ENCODE measurements around a stretch of chr14.

DNA sequence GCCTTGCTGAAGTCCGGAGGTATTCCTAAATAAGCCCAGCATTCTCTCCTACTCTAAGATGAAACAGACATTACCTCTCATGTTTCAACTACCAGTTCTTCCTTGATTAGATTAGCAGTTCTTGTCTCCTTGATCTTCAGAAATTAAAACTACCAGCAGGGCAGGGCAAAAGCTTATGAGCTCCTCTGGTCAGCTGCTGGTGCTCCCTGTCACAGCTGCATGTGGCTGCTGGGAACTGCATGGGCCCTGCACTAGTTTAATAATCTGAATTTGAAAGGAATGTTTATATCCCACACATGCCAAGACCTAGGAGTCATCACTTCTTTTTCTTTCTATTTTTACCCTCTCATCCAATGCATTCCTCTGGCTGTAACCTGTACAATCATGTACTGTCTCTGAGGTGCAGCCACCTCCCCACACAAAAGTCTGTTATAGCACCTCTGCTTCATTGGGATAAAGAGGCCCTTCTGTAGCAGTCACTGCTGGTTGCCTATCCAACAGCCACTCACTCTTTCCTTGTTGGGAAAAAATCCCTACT, 73.9 kb downstream of the ARMH4 start:
- RRBS: no CpG with 5 or more reads among the region's 1 CpG

GRCh38 chr14:58310220-58310743, 11.9 kb downstream of the ARID4A start:
- RRBS: no CpG with 5 or more reads among the region's 3 CpGs

- RRBS: no CpG with 5 or more reads among the region's 1 CpG
Measured at GRCh38 chr14:58346973-58347296, 48.6 kb downstream of the ARID4A start.

- RRBS: no CpG with 5 or more reads among the region's 9 CpGs
Measured at GRCh38 chr14:58521272-58521863, 93.8 kb downstream of the KIAA0586 start.

GRCh38 chr14:58656766-58657062, 19.0 kb downstream of the DACT1 start:
- RRBS: no CpG with 5 or more reads among the region's 1 CpG

DNA sequence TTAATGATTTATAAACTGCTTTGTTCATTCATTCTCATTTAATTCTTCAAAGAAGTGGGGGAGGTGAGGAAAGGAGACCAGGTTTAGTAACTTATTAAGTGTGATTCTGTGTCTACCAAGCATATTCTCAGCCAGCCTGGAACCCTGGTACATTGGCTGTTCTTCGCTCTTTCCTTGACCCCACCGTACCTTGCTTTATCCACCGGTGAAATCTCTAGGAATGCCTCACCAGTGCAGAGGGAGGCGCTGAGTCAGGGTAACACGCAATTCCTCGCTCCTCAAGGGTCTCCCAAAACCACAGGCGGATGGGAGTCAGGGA, 948 bp downstream of the L3HYPDH start:
- RRBS: no CpG with 5 or more reads among the region's 7 CpGs

DNA sequence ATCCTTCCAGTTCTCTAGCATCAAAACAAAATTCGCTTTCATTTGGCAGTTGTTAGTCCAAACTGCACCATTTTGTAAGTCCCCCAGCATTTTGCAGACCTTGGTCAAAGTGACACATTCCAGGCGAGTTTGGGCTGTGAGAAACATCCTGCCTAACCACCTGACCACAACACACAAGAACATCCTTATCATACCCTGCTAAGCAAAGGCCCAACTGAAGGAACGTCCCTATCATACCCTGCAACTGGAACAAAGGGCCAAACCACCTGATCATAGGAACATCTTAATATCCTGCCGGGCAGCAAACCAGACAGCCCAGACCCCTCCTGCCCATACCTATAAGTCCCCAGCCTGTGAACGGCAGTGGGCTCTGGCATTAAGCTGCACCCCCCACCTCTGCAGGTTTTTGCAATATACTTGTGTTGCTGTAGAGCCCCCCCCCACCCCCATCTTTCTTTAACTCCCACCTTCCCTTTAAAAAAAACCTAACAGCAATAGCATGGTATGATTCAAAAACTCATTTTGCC, 2.7 kb downstream of the PCNX4 start:
- RRBS: no CpG with 5 or more reads among the region's 5 CpGs

DNA sequence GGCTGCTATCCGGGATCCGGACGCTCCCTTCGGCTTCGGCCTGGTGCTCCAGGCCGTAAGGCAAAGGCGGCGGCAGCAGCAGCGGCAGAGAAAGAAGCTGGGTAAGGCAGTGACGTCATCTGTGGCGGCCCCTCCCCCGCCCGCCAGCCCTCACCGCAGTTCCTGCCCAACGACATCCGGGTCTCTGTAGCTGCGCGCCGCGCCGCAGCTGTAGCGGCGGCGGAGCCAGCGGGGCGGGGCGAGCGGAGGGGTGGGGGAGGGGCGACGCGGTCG, 163 bp upstream of the PPM1A start:
- RRBS: no CpG with 5 or more reads among the region's 32 CpGs

GRCh38 chr14:60262972-60263387, 14.0 kb downstream of the PPM1A start:
- RRBS: no CpG with 5 or more reads among the region's 8 CpGs

GRCh38 chr14:60637021-60637630, 12.2 kb downstream of the SIX1 start:
- RRBS: 0% methylated on average over 5 of the region's 31 CpGs

- RRBS: 4% methylated on average over 16 of the region's 99 CpGs
Measured at GRCh38 chr14:60722872-60723974, 928 bp downstream of the SIX4 start.

DNA sequence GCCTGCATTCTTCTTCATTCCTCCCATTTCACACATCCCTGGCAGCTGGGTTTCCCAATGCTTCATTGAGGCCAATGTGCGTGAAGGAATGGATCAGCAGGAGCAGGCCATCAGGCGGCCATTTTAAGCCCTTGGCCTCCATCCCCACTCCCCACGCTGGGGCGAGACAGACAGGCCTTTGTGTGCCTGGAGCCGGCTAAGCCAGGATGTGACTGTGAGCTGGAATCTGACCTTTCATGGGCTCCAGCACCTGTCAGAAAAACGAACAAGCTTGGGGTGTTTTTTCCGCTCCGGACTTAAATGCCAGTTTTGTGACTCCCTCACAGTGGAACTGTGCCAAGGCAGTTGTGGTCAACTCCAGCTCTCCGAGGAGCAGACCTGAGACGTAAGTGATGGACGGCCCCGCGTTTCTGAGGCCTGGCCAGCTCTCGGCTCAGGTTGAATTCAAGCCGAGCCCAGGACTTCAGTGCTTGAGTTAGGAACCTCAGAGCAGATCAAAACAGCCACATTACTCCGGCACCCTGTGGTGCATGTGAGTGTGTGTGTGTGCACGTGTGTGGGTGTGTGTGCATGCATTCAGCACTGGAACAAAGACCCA, 133.1 kb downstream of the TMEM30B start:
- RRBS: 10% methylated on average over 4 of the region's 17 CpGs

DNA sequence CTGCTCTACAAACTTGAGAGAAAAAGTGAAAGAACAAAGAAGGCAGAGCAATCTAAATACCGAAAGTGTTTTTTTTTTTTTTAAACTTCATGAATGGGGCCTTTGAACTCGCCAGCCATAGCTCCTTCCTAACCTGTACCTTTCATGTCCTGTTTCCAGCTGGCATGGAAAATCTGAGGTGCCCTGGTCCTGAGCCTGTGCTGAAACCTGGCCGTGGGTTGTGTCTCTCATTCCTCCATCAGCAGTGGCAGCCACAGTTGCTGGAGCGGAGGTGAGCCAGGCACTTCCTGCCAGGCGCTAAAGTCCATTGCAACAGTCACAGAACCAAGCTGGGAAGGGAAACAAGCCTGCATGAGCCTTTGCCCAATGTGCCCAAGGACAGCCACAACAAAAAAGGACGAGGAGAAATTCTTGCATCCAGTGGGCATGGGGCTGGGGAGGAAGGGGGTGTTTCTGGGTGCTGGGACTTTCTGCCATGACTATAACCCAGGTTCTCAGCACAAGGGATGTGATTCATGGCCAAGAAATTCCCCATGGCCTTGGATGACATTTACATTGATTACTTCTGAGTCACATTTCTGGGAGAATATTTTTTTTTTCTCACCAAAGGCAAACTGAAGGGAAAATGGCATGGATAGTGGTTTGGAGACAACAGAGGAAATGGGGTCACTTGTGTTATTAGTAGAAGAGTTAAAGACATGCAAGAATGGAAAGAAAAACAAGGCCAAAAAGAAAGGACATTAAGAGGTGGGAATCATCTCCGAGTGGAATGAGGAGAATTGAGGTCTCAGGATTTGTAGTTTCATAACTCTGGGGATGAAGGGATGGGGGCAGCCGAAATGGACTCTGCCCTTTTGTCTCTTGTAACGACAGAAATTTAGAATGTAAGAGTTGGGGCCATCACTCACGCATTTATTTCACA, 102.5 kb downstream of the TMEM30B start:
- RRBS: no CpG with 5 or more reads among the region's 10 CpGs

- RRBS: no CpG with 5 or more reads among the region's 1 CpG
Measured at GRCh38 chr14:61341190-61341668, 19.9 kb downstream of the PRKCH start.

GRCh38 chr14:61457373-61457727, 136.0 kb downstream of the PRKCH start:
- RRBS: no CpG with 5 or more reads among the region's 6 CpGs

GRCh38 chr14:61524300-61525039, 170.8 kb upstream of the HIF1A start:
- RRBS: no CpG with 5 or more reads among the region's 4 CpGs

DNA sequence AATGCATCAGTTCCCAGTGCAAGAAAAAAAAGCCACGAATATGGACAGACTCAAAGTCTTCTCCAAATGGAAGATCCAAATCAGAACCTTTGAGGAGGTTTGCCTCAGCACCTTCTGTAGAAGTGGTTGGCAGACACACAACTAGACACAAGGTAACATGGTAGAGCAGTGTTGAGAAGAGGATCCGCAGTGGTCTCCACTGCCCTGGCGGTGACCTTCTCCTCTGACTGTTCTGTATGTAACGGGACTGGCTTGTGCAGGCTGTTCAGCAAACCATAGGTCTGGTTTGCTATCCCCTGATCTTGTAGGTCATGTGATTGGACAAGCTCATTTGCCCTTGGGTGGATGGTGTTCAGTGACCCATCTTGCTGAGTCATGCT, 33.0 kb upstream of the HIF1A start:
- RRBS: no CpG with 5 or more reads among the region's 4 CpGs

DNA sequence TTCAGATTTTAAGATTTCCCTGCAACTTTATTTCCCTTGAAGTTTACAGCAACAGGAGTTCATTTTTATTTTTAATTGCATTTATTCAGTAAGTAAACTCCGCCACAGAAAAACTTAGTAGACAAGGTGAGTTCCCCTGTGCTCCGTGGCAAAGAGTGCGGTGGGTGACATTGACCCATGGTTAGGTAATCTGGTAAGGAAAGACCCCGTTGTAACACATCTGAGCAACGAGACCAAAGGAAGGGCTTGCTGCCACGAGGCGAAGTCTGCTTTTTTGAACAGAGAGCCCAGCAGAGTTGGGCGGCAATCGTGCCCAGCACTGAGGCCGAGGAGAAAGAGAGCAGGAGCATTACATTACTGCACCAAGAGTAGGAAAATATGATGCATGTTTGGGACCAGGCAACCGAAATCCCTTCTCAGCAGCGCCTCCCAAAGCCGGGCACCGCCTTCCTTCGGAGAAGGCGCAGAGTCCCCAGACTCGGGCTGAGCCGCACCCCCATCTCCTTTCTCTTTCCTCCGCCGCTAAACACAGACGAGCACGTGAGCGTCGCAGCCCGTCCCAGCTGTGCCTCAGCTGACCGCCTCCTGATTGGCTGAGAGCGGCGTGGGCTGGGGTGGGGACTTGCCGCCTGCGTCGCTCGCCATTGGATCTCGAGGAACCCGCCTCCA, 472 bp upstream of the HIF1A start:
- RRBS: no CpG with 5 or more reads among the region's 34 CpGs

- RRBS: no CpG with 5 or more reads among the region's 1 CpG
Measured at GRCh38 chr14:61721361-61722072, 26.2 kb downstream of the HIF1A start.

DNA sequence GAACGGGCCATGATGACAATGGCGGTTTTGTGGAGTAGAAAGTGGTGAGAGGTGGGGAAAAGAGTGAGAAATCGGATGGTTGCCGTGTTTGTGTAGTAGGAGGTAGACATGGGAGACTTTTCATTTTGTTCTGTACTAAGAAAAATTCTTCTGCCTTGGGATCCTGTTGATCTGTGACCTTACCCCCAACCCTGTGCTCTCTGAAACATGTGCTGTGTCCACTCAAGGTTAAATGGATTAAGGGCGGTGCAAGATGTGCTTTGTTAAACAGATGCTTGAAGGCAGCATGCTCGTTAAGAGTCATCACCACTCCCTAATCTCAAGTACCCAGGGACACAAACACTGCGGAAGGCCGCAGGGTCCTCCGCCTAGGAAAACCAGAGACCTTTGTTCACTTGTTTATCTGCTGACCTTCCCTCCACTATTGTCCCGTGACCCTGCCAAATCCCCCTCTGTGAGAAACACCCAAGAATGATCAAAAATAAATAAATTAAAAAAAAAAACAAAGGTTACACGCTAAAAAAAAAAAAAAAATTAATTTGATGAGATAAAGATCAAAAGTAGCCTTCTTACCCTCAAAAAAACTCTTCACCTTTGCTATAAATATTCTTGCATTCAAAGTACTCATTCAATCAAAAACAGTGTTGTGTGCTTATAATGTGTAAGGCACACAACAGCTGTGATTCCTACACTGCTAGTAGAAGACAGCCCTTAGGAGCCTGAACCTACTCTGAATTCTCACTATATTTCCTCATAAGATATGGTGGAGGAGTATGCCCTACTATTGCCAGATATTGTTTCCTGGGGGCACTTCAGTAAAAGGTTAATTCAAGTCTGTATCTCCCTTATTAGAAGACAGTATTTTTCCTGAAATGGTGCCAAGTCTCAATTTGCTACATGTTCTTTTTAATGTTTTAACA, 19.7 kb downstream of the PPP2R5E start:
- RRBS: no CpG with 5 or more reads among the region's 11 CpGs

Measured in amniotic epithelial cell (primary cell).